Neuron (in vitro differentiated cells): ENCODE measurements around a stretch of chr17.

DNA sequence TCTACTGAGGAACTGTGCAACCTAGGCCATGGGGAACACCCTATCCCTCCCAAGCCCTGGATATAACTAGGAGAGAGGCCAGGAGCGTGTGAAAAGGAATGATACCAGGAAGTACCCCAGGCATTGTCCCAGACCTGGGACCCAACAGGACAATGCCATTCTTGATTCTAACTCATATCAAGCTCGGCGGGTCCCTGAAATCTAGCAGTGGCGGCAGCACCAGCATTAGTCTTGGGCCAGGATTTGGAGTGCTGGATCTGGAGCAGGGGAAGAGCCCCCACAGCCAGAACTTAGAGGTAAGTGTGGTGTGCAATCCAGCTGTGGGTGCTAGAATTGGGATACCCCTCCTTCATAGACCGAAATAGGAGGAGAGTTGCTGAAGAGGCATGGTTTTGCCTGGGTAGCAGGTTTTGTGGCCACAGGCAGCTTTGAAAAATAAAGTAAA is 170.9 kb downstream of the CEP112 start:
- PRO-cap: no peak

GRCh38 chr17:66187162-66188031 is 4.5 kb downstream of the CEP112 start:
- PRO-cap: no peak

- PRO-cap: no peak
These were observed 5.8 kb downstream of the APOH start for GRCh38 chr17:66223348-66223981.

DNA sequence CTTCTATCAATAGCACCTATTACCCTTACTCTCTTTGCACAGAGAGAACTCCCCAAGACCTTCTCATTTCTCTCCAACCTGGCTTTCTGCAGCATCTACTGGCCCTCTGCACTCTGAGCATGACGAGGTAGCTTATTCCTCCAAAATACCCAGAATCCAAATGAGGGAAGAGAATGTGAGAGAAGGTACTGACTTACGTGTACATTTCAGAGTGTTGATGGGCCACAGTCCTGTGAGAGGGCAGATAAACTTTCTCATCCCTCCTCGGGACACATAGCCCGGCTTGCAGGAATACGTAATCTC is 1.4 kb downstream of the APOH start:
- PRO-cap: no peak

GRCh38 chr17:66789834-66790725 is 44.8 kb upstream of the CACNG5 start:
- PRO-cap: no peak

DNA sequence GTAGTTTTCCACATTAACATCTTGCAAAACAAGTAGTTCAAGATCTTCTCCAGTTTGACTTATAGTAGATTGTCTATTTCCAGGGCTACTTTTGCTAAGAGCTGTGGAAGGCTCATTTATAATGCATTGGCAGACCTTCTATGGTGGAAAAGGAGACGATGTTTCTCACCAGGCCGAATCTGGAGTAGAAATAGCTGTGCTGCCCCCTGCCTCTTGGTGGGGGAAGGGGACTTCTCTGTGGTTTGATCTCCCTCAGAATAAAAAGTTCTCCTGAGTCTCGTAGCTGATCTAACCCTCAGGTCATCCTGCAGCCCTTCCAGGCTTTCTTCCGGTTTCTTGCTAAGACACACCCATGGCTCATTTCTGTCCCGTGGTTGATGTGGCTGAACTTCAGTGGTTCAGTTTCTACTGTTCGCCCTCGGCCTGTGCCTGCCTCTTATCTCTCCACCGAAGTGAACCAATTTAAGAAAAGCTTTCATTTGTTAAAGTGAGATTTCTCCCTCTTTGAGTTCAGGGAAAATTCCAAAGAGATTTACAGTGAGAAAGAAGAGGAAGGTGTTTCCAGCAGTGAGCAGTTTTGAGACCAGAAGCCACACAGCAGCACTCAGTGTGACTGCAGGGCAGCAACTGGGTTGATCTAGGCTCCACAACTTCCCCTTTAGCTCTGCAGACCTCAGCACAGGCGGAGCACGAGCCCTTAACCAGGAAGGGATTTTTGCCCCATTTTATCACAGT is 35.0 kb upstream of the CACNG5 start:
- PRO-cap: no peak

GRCh38 chr17:67046228-67046982 is 2.1 kb downstream of the CACNG1 start:
- PRO-cap: no peak

DNA sequence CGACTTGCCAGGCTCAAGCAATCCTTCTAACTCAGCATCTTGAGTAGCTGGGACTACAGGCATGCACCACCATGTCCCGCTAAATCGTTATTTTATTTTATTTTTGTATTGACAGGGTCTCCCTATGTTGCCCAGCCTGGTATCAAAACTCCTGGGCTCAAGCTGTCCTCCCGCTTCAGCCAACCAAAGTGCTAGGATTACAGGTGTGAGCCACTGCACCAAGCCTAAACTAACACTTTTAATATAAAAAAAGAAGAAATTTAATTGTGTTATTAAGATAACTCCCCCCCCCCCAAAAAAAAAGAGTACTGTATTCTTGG is 24.5 kb downstream of the HELZ start:
- PRO-cap: no peak

DNA sequence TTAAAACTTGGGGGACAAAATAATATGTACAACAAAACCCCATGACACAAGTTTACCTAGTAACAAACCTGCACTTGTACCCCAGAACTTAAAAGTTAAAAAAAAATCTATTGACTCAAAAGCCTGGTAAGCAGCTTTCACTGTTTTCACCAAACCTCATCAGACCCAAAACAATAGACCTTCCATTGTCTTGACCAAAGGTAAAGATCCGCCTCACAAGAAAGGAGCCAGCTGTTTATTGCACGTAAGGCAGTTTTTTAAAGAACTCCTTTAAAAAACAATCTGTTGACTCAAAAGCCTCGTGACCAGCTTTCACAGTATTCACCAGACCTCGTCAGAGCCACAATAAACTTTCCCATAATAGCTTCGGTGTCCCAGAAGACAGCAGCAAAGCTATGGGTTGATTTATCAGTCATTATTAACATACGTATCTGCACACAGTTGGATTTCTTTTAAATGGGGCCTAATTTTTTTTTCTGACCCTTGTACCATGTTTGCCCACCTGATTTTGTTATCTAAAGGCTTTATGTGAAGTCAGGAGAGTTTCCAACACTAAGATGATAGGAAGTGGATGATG is 17.4 kb upstream of the HELZ start:
- PRO-cap: no peak

DNA sequence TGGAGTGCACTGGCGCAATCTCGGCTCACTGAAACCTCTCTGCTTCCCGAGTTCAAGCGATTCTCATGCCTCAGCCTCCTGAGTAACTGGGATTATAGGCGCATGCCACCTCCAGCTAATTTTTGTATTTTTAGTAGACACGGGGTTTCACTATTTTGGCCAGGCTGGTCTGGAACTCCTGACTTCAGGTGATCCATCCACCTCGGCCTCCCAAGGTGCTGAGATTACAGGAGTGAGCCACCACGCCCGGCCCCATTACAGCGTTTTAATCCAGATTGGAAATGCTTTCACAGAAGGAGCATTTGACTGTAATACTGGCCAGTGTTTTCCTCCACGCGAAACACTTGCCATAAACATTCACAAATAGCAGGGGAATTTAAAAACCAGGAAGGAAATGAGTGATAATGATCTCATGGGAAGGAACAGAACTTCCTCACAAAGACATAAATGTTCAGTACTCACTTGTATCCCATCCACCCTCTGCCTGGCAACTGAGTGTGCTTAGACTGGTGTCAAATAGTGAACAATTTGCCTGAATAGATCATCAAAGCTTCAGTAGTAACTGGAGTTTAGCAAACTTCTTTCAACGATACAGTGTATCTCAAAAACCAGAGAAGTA is 54.2 kb downstream of the PSMD12 start:
- PRO-cap: no peak

GRCh38 chr17:67390165-67391205 is 13.4 kb downstream of the PITPNC1 start:
- PRO-cap: no peak

GRCh38 chr17:67419180-67419709 is 42.2 kb downstream of the PITPNC1 start:
- PRO-cap: no peak

DNA sequence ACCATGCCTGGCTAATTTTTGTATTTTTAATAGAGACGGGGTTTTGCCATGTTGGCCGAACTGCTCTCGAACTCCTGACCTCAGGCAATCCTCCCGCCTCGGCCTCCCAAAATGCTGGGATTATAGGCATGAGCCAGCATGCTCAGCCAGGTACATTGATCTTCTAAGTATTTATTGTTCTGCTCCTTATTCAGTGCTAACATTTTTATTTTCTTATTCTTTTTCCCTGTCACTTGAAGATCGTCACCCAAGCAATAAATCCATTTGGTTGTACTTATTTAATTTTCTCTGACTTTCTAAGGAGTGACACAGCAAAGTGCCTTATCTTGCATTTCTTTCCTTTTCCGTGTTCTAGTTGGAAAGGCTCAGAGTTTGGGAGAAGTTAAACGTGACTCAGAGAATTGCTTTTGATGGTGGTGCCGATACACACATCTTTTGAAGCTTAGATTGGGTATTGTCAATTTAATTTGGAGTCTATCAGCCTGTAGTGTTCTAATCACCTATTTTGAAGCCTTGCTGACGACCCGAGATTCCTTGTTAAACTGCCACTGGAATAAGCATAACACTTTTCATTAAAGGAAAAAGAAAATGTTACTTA is 71.9 kb downstream of the PITPNC1 start:
- PRO-cap: no peak

- PRO-cap: no peak
These were observed 114.0 kb downstream of the PITPNC1 start for GRCh38 chr17:67490985-67491497.

DNA sequence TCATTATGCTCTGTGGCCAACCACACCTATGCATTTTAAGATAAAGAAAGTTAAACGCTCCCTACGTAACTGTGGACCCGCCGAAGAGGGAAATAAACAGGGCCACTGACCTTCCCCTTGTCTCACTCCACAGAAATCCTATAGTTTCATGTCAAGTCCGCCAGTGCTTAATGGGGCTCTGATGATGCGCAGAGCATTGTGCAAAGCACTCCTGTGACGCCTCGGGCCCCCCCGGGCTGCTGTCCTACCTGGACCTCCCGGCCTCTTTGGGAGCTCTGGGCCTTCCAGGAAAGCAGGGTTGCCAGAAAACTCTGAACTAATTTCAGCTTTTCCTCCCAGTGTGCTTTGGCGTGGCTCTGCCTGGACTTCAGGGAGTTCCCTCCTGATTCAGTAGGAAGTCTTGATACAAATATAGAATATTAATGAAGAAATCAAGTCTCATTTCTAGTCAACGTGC is 84.1 kb upstream of the NOL11 start:
- PRO-cap: no peak

- PRO-cap: no peak
These were observed 48.5 kb downstream of the C17orf58 start for GRCh38 chr17:67947453-67948522.

GRCh38 chr17:67974108-67975177 is 21.8 kb downstream of the C17orf58 start:
- PRO-cap: bidirectional peak, plus-strand start at chr17:67975074, minus-strand start at chr17:67974849

GRCh38 chr17:67993350-67994258 is 2.7 kb downstream of the C17orf58 start:
- PRO-cap: bidirectional peak, plus-strand start at chr17:67993459, minus-strand start at chr17:67993513; bidirectional peak, plus-strand start at chr17:67993856, minus-strand start at chr17:67993736

- PRO-cap: no peak
These were observed 6.1 kb upstream of the KPNA2 start for GRCh38 chr17:68029442-68029878.

- PRO-cap: no peak
These were observed 10.0 kb upstream of the AMZ2 start for GRCh38 chr17:68237758-68238270.